H4 (cell line): ENCODE results near the gene XRCC5.

DNA sequence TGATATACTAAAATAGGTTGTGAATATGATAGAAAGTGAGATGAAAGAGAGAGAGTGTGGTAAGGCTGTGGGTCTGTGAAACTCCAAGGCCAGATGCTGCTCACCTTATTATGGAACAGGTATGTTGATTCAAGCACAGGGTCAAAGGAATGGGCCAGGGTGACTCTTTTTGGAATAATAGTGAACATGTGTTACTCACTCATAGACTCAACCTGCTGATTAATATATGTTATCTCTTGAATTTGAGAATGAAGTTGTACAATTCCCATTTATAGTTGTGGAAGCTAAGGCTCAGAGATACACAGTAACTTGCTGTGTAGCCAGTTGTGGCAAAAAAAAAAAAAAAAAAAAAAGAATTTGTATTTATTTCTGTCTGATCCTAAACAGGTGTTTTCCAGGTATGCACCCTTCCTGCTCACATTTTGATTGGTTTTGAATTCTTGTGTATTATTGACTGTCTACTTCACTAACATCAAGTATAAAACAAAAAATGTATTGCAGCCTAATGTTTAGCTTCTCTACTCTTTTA, 70.9 kb upstream of the FN1 start:
- RAMPAGE, long total RNA: no peak

- RAMPAGE, long total RNA: no peak
These were observed 184.2 kb upstream of the FN1 start for GRCh38 chr2:215620079-215620509.

DNA sequence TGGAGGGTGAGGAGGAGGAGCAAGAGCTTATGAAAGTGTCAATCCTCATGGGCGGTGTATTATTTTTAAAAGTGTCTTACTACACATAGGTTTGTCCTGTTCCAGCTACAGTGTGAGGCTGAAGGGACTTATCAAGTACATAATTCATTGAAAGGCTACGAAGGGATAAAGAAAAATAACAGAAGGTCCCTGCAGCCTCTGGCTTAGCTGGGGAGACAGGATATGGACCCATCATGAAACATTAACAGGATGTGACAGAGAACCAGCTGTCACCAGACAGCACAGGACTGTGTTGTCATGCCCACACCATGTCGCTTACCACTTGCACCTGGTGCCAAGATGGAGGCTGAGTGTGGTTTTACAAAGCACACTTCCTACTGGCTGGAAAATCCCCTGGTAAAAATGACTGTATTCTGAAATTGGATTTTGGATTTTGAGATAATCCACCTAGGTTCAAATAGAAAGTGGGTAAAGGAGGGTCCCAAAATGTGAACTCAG, 2.6 kb upstream of the MREG start:
- RAMPAGE, long total RNA: no peak

GRCh38 chr2:216082464-216083277, 952 bp downstream of the TMEM169 start:
- RAMPAGE, long total RNA: no peak

- RAMPAGE, long total RNA: start-site peak on the plus strand at chr2:216109368-216109424, 1,570 reads
These were observed at the start of gene XRCC5 for GRCh38 chr2:216108779-216110084. XRCC5 (plus strand) TSS chr2:216109348.

GRCh38 chr2:216113460-216114613, 4.7 kb downstream of the XRCC5 start:
- RAMPAGE, long total RNA: no peak

DNA sequence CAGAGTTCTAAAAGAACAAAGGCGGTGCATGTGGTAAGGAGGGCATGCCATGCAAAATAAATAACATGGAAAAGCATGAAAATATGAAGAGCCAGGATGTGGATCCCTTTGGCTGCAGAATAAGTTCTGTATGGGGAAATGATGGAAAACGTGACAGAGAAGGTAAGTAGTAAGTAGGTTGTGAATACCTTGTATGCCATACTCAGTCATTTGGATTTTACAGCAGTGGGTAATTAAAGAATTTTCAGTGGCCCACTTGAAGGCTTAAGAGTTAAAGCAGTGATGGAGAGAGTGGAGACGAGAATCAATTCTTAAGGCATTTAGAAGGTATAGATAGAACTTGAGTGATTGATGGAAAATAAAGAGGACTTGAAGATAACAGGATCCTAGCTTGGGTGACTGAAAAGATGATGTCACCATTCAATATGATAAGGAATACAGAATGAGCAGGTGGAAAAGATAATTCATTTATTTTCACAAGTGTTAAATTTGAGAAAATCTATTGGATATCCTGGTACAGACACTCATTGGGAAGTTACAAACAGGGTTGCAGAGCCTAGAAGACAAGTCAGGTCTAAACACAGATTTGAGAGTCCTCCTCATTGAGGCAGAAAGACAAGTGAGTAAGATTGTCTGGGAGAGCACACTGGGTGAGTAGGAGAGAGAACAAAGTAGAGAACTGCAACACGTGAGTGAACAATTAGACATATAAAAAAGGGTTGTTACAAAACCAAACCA, 35.2 kb downstream of the XRCC5 start:
- RAMPAGE, long total RNA: no peak

DNA sequence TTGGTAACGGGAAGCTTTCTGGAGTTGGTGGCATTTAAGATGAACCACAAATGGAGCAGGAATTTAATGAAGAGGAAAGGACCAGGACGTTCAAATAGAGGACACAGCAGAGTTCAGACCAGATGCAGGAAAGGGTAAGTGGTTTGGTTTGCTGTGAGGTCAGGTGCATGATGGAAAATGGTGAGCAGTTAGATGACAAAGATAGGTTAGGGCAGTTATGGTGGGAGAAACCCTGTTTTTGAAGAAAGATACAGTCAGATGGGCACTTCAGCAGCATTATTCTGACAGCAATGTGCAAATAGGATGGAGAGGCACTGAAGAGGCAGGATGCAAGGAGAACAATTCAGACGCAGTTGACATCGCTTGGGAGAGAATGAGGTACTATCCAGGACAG, 111.5 kb downstream of the XRCC5 start:
- RAMPAGE, long total RNA: no peak

DNA sequence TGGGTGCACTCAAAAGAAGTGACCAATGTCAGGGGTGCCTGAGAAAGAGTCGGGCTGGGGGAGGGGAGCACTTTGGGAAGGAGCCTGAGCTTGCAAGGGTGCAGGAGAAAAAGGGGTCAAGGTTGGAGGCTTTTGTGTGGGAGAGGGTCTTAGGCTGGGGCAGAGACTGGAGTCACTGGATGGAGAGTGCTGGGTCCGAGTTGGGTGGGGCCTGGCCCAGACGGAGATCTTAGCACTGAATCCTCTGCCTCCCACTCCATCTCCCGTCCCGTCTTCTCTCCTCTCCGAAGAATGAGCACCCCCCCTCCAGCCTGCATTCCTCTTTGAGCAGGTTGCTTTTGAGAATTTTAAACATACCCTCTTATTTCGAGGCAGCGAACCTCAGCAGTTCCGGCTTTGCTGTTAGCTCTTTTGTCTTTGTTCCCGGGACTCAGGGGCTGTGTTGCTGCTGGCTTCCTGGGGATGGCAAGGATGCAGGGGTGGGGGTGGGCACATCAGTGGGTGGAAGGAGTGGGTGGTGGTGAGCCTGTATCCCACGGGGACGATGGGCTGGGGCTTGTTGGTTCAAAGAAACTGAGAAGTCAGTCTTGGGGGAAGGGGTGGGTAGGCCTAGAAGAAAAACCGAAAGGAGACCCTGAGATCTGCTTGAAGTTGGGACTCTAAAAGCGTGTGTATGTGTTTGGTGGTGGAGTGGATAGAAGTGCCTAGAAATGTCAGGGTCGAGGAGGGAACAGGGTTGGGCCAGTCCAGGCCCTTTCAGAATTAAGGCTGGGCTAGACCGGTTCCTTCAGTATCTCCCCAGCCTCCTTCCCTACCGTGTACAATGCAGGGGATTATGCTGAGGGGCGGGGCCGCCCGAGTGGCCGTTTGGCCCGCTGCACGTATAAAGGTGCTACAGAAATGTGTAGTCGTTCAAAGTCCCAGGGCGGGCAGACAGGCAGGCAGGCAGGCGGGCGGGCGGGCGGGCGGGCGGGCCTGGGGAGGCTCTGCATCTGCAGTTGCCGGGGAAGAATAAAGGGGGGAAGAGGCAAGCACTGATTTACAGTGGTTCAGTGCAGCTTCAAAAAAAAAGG, 3.1 kb downstream of the IGFBP2 start:
- RAMPAGE, long total RNA: no peak

GRCh38 chr2:216664834-216665776, 30.2 kb downstream of the IGFBP5 start:
- RAMPAGE, long total RNA: no peak

DNA sequence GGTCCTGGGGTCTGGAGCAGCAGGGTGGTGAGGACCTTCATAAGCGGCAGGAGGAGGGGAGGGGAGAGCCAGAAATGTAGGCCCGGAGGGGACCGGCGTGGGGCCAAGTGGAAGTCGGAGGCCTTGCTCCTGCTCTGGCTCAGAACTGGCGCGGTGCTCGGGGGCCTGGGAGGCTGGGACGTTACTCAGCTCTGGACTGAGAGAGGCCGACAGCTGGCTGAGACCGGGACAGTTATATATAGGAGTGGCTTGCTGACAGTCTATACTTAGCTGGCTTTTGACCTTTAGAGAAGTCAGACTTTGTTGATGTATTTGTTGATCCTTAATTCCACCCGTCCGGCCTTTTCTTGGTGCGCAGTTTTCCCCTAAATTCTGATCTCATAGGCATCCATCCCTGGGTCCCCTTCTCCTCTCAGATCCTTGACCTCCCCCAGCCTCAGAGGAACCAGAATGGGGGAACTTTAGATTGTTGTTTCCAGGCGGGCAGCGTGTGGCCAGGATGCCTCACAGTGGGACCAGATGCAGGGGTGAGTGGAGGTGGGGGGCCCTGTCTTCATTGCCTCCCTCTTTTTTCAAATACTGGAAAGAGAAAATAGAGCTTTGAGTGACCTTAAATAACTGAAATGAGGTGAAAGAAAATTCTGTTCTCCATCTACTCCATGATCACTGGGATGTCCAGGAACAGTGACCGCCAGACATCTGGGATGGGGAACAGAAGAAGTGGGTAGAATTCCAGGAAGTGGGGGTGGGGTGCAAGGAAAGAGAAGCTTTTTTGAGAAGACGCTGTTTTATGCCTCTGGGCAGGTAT, 15.5 kb downstream of the IGFBP5 start:
- RAMPAGE, long total RNA: no peak

GRCh38 chr2:216711367-216711659, 16.0 kb upstream of the IGFBP5 start:
- RAMPAGE, long total RNA: no peak

DNA sequence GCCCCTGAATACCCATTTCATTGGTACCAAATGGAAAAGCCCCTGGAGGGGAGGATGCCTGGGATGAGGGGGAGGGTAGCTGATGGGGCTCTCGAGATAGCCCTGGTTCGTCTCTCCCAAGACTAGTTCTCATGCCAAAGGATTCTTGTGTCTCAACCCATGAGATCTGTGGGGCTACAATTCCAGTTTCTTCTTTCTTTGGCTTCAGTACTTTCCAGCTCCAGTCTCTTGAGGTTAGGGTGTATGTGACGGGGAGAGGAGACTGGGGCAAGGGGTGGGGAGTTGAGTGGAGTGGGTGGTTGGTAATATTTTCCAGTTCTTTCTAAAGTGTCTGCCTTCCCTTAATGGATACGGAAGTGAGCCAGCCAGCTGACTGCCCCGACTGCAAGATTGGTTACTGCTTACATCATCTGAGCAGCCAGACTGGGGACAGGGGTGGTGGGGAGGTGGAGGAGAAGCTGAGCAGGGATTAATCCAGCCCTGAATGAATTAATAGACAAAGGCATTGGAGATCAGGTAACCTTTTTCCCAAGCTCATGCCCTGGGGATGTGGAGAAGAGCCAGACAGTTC, 67.8 kb downstream of the TNP1 start:
- RAMPAGE, long total RNA: no peak

DNA sequence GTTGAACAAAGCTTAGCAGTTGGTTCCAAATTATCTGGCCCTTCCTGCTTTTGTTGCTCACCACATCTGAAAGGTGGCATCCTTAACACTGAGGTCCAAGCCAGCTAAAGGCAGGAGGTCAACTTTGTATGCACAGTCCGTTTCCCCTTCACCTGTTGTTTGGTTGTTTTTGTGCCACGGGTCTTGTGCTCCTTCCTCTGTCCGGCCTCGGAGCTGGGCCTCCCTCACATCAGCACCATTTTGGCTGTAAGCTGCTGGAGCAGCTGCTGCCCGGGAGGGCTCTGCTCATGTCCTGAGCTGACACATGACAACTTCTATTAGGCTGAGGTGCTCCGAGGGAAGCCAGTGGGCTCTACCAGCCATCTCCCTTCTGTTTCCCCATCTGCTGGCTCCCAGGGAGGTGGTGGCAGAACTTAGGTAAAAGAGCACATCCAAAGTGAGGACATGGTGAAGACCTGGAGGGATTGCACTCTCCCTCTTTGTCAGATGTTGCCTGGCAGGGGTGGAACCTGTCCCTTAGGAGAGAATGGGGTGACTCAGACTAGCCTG, 49.6 kb upstream of the TNP1 start:
- RAMPAGE, long total RNA: no peak

DNA sequence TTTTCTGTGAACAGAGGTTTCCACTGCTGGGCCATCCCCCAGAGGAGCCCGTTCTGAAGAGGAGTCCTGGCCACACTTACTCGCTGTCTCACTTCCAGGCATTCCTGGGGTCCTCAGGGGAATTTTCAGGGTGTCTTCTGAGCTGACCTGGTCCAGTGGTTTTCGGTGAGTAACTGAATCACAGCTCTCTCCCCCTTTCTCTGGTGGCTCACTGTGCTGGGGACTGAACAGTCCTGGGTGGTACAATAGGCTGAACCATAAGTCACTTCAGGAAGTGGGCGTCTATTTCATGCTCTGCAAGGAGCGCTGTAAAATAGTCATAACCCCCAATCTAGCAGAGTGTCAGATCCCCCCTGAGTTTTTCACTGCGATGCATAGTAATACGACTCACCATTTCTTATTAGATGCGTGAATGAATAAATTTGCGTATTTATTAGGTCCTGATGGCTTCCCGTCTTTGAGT, 60.7 kb upstream of the TNP1 start:
- RAMPAGE, long total RNA: no peak

- RAMPAGE, long total RNA: no peak
These were observed 363.5 kb upstream of the TNP1 start for GRCh38 chr2:217223255-217223955.

DNA sequence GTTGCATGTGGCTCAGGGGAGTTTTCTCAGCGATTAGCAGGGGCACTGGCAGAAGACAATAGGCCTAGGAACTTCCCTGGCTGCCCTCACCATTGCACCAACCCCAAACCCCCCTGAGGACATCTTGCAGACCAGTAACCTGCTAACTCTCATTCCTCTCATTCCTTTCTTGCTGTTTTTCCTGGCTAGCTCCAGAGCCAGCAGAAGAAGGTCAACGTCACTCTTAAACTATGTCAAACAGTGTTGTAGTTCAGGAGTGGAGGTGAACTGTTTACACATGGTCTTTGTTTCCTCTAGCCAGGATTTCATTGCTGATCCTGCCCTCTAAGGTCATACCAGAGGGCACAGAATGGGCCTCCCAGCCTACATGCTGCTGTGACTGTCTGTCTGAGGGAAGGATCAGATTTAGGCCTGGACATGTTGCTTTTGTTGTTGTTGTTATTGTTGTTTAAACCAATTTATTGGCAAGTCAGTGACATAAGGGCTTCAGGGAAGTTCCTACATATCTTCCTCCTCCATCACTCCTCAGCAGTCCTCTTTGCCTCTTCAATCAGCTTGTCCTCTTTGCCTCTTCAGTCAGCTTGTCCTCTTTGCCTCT, 471.8 kb upstream of the TNP1 start:
- RAMPAGE, long total RNA: no peak

DNA sequence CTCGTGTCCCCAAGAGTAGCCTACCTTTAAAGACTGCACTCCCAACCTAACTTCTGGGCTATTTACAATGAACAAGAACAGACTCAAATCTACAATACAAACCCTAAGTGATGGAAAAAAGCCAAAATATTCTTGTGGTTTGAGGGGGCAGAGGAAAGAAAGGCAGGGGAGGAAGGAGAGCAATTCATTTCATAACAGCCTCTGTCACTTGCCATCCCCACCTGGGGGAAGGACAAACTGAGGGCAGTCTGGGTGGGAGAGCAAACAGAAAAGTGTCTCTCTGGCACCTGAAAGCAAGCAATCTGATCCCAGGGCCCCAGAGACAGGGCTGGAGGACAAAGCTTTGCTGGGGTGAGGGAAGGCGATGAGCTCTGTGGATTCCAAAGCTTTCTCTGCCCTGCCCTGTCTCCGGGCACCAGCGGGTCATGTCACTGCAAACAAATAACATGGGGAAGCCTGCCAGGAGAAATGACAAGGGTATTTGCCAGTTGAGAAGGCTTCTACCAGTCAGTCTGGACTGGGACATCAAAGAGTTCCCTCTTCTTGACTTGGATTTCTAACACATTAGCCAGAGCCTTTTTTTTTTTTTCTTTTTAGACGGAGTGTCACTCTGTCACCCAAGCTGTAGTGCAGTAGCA, 528.1 kb upstream of the TNP1 start:
- RAMPAGE, long total RNA: no peak

DNA sequence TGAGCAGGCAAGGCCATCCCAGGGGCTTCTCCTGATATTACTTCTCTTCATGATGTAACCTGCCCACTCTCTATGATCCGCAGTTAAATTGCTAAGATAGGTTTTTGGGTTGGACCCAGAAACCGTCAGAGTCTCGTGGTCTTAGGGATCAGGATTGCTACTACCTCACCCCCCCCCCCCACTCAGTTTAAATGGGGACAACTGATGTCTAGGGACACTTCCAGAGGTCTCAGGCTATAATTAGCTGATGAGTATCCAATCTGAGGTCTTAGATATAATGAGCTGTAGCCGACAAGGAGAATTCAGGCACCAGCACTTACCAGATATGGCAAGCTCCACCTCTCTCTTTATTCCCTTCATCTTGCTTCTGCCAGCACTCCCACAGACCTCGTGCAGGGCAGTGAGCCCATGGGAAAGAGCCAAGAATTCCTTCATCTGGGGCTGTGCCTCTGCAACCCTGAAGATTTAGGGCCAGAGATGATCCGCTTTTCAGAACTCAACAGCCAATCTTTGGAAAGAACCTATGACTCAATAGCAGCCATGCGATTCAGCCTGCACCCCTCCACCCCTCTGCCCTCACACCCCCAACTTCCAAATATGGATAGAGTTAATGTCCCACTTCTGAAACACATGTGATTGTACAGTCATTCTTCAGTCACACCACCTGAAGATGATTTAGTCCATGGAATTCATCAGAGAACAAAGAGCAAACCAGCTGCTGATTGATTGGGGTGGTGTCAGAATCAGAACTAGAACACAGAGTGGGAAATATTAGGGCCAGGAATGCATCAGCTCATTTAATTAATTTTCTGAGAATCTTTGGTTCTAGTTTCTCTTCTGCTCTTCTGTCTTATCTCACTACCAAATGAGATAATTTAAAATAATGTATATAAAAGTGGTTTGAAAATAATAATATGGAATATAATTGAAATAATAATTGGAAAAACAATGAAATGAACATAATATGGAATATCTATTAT, 533.7 kb upstream of the TNP1 start:
- RAMPAGE, long total RNA: no peak

GRCh38 chr2:217410066-217410309, 550.1 kb upstream of the TNP1 start:
- RAMPAGE, long total RNA: no peak